ENCODE measurements around the gene CDS1.

- PRO-cap = no peak
Observed at GRCh38 chr4:84126717-84126896, 372.5 kb downstream of the NKX6-1 start.

DNA sequence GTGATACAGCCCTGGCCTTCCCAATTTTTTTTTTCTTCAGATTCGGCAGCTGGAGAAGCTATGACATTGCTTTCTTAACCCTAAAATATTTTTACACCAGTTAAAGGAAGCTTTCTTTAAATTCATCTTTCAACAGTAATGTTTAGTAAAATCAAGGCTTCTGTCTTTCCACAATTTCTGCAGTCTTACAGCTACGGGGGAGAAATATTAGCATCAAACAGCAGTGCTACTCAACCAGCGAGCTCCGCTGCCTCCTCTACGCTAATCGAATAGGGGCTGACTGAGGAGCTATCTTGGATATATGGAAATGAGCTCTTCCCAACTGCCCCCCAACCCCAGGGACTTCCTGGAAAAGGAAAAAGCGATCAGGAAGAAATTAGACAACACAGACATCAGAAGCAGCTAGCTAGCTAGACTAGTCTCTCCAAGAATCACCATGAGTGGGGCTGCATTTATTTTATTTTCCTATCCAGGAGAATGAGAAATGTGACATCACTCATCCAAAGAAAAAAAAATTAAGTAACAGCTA is 7.7 kb downstream of the NKX6-1 start:
- PRO-cap = no peak

DNA sequence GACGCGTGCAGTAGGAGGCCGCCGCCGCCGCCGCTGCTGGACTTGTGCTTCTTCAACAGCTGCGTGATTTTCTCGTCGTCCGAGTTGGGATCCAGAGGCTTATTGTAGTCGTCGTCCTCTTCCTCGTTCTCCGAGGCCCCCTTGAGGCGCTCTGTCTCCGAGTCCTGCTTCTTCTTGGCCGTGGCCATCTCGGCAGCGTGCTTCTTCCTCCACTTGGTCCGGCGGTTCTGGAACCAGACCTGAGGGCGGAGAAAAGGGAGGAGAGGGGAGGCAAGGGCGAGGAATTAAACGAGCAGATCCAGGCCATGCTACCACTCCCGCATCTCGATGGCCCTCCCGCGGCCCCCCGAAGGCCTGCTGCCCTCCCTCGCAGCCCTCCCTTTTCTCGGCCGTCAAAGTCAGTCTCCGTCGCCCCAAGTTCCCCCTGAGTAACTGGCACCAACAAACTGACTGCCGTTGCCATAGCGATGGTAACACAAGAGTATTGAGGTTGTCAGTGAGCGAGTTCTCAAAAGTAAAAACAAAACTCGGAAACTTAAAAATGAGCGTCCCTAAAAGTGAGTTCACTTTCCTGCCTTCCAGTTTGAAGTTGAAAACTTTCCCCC is 5.7 kb downstream of the NKX6-1 start:
- PRO-cap = unidirectional peak, minus-strand start at position 230 of the sequence

DNA sequence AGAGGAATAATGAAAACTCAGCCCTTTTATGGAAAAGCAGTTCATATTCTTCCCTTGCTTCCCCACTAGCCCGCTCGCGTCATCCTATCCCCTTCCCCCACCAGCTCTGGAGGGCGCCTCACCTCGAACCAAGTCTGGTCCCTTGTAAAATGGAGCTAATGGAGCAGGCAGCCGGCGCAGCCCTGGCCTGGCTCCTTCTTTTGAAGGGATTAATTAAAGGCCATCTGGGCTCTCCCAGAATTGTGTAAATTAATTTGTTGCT is 561 bp upstream of the NKX6-1 start:
- PRO-cap = bidirectional peak, plus-strand start at position 138 of the sequence, minus-strand start at position 109 of the sequence

DNA sequence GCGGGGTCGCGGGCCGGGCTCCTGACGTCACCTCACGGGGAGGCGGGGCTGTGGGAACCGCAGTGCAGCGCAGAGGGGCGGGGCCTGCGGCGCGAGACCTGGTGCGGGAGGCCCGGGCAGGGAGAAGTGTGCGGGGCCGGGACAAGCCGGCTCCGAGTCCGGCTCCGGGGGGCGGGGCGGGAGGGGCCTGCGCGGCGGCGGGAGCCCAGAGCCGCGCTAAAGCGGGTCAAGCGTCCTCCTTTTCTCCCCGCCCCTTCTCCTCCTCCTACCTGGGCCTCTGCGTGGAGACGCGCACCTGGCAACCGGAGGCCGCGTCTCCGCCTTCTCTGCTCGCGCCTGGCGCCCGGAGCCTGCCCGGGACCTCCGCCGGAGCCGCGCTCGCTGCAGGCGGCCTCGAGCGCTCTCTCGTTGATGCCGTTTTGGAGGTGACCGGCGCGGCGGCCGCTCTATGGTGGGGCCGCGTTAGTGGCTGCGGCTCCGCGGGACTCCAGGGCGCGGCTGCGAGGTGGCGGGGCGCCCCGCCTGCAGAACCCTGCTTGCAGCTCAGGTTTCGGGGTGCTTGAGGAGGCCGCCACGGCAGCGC is at the start of gene CDS1:
Gene CDS1, plus strand, starts transcription at position 320 of the 583 bp plus-strand sequence.
- PRO-cap = no peak

- PRO-cap = no peak
Observed at GRCh38 chr4:84937279-84938217, 28.9 kb downstream of the WDFY3 start.

DNA sequence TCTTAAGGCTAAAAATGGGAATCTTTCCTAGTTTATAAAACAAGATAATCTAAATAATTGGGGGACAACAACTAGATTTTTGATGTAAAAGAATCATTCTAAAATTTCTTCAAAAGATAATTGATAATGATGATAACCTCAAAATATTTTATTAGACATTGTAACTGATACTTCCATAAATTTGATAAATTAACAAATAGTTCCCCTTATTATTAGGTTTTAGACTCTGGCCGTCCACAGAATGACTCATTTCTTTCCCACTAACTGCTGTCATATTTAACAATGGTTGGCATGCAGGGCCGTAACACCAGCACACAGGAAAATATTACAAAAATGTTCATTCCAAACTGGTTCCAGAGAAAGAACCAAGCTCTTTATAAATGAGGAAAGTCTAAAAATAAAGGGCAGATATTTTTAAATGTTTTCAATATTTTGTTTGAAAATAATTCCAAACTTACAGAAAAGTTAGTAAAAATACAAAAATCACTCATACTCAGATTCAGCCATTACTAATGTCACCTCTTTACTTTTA is 28.2 kb downstream of the WDFY3 start:
- PRO-cap = no peak

- PRO-cap = no peak
Observed at GRCh38 chr4:85510458-85510964, 35.6 kb downstream of the ARHGAP24 start.

- PRO-cap = no peak
Observed at GRCh38 chr4:85799917-85800739, 325.2 kb downstream of the ARHGAP24 start.

GRCh38 chr4:85829222-85830112 is 354.5 kb downstream of the ARHGAP24 start:
- PRO-cap = no peak

DNA sequence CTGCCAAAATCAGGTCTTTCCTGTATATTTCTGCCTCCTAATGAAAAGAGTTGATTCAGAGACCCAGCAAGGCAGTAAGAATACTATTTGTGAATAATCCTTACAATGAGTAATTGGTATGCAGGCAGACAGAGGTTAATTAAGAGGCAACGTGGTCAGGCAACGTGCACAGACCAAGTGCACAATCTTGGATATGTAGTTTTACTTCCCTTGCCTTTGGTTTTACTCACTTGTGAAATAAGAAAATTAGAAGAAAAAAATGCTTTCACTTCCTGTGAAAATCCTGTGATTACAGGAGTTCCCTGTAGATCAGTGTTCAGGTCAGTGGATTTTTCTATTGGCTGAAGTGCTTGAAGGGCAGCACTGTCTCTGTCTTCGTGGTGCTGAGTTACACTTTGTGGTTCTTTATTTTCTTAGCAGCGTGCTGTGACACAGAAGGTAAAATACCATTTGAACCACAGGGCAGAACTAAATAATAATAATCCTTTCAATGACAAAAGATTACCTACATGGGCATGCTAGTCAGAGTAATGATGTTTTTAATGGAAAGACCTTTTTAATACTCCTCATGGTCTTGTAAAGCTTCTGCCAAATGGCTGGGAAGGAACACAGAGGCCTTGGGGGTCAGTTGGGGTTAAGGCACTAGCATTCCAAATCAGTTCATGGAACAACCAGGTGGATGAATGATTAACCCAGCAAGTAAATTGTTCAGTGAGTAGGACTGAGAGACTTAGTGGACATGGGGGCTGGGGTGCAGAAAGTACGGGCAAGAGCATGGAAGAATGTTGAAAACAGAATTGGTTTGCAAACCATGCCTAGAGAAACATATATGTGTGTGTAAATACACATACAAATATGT is 430.8 kb downstream of the MAPK10 start:
- PRO-cap = no peak

GRCh38 chr4:86268126-86268999 is 91.5 kb downstream of the MAPK10 start:
- PRO-cap = no peak

DNA sequence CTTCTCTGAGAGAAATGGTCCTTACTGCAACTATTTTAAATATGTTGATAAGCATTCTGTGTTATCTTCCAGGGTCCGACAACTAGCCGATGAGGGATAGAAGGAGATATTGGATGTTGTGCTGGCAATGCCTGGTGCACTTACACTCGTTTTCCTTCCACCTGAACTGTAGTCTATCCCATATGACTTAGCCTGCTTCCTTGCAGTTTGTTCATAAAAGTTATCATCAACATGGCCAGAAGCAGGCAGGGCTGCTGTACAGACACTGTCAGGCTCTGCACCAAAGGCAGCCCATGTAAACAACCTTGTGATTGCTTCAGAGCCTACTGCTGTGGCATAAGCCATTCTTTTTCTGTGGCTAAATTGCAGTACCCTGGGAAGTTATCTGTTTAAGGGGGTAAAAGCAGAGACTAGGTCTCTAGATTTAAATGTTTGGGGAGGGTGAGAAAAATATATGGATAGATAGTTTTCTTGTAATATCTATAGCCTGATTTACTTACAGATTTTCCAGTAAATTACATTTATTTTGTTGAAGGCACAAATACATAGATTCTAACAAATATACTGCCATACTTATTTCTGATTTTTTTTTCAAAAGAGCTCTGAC is 1.5 kb downstream of the MAPK10 start:
- PRO-cap = no peak

GRCh38 chr4:86807540-86807916 is 41.7 kb downstream of the SLC10A6 start:
- PRO-cap = no peak

GRCh38 chr4:86934110-86934539 is 686 bp upstream of the AFF1 start:
- PRO-cap = no peak

- PRO-cap = no peak
Observed at GRCh38 chr4:86961412-86962061, 26.7 kb downstream of the AFF1 start.

DNA sequence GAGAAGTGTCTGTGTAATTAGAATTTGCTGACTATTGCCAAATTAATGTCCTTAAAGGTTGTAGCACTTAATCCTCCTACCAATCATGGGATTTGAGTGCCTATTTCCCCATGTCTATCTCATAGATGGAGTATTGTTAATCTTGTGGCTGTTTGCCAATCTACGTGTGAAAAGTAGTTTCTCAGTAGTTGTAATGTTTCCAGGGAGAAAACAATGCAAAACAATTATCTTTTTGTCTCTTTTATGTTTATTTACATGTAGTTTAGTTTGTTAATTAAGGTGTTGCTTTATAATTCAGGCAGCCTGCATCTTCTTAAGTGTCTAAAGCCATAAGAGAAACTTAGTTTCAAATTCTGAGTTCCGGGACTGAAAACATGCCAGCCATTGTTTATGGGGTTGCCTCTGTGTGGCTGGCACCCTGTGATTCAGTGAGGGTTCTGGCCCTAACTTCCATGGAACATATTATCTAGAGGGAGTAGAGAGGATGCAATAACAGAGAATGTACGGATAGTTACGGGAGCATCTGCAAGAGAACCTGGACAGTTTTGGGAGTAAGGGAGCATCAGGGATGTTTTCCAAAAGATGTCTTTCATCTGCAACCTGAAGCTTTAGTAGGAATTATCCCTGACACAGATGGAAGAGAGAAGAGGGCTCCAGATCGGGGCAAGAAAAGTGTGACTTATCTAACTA is 142.3 kb downstream of the KLHL8 start:
- PRO-cap = no peak

GRCh38 chr4:87188917-87189440 is 31.4 kb downstream of the KLHL8 start:
- PRO-cap = no peak

- PRO-cap = no peak
Observed at GRCh38 chr4:87321765-87322471, 764 bp downstream of the HSD17B13 start.

DNA sequence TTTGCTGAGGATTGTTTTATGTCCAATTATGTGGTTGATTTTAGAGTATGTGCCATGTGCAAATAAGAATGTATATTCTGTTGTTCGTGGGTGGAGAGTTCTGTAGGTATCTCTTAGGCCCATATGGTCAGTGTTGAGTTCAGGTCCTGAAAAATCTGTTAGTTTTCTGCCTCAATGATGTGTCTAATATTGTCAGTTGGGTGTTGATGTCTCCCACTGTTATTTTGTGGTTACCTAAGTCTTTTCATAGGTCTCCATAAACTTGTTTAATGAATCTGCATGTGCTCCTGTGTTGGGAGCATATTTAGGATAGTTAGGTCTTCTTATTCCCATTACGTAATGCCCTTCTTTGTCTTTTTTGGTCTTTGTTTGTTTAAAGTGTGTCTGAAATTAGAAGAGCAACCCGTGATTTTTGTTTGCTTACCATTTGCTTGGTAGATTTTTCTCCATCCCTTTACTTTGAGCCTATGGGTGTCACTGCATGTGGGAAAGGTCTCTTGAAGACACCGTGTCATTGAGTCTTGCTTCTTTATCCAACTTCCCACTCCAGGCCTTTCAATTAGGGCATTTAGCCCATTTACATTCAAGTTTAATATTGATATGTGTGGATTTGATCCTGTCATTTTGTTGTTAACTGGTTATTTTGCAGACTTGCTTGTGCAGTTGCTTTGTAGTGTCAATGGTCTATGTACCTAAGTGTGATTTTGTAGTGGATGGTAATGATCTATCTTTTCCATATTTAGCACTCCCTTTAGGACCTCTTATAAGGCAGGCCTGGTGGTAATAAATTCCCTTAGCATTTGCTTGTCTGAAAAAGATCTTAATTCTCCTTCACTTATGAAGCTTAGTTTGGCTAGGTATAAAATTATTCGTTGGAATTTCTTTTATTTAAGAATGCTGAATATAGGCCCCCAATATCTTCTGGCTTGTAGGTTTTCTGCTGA is 10.2 kb upstream of the HSD17B13 start:
- PRO-cap = no peak

All from LUHMES (cell line).